ENCODE results near the genes LAMP2, CT47A3 and SH2D1A.

- PRO-cap, result bidirectional peak, plus-strand start at chrX:120309775, minus-strand start at chrX:120309543
These were observed 1.9 kb downstream of the TMEM255A start for GRCh38 chrX:120309319-120309880.

DNA sequence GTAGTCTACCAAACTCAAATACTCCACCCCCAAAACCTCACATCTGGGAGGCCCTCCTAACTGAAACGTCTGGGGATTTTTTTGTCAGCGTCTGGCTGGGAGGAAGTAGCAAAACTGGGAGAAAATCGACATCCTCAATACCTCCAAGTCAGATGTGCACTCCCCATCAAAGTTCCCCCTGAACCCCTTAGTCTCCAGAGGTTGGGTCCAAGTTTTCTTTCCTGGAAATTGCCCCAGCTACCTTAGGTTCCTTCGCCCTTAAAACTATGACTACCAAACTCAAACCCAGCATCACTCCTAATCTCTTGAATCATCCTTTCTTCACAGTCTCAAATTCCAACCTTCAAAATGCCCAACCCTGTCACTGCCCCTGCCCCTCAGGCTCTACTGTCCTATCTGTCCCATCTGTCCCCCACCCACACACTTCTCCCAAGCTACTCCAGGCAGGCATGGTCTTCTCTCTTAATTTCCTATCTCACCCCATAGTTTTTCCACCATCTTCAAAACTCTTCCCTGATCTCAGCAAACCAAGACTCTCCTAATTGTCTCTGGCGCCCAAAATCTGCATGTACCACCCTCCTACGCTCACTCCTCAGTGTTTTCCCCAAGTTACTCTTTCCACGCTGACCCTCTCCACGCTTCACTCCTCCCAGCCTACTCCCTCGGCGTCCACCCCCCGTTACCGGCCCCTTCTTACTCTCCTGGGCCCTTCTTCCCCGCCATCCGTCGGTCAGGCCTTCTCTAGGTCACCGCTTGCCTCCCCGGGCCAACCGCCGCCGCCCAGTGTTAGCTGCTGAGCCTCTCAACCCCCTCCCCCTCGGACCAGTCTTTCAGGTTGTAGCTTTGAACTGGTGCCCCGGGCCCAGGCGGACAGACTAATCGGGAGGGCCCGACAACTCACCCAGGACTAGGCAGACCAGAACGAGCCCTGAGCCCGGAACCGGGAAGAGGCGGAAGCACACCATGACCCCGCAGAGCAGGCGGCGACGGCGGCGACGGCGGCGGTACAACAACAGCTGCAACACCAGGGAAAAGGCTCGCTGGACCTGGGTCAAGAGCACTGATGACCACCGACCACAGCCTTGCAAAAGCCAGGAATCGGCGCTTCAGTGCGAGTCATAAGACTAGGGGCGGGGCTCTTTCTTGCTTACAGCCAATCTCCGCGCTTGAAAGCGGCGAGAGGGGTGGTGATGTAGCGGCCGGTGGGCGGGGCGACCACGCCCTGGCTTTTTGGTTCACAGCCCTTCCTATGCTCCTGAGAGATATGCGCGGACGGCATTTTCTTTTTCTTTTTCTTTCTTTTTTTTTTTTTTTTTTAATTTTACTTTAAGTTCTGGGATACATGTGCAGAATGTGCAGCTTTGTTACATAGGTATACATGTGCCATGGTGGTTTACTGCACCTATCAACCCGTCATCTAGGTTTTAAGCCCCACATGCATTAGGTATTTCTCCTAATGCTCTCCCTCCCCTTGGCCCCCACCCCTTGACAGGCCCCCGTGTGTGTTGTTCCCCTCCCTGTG, at the start of gene LAMP2:
Gene LAMP2, minus strand, starts transcription at position 1,092 of the 1,522 bp plus-strand sequence.
- PRO-cap, result bidirectional peak, plus-strand start at position 846 of the sequence, minus-strand start at position 785 of the sequence; bidirectional peak, plus-strand start at position 1,250 of the sequence, minus-strand start at position 1,092 of the sequence

DNA sequence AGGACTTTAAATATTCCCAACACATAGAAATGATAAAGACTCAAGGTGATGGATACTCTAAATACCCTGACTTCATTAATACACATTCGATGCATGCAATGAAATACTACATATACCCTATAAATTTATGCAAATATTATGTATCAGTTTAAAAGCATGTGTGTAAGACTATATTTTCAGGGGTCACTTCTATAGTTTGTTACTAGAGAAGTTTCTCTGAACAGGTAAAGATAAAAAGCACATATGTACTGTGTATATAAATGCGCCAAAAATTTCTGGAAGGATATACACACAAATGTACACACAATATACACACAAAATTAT, 14.7 kb upstream of the MCTS1 start:
- PRO-cap, result no peak

- PRO-cap, result no peak
These were observed at the start of gene CT47A3 for GRCh38 chrX:120975893-120976240. CT47A3 (minus strand) TSS chrX:120976068.

GRCh38 chrX:121377089-121377289, 329.6 kb downstream of the GLUD2 start:
- PRO-cap, result no peak

DNA sequence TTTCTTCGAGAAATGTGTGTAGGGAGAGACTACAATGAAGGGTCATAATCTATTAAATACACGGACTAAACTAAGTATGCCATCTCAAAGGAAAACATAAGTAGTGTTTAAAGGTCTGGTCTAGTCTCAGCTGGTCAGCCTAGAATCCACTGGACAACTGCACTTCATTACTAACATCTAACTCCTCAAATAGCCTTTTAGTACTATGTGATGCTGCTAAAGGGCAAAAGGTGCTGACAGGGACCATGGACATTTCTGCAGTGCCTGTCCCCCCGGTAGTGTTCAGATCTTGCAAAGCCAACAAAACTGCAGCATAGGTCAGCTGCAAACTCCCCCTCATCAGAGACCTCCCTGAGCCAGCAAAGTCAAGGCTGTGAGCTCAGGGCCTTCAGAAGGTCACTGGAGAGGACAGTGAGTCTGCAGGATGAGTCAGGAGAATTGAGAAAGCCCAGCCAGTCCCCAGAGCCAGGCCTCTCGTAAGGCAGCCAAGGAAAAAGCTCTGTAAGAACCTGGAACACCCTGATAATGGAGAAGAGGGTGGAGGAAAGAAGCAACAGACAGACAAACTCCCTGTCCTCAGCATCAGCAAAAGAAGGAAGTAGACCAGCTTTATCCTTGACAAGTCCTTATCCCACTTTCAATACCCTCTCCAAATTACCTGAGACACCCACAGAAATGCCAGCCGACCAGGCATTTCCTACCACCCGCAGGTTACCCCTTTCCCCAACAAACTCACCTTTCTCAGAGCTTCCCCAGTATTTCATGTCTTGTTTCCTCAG, 32.9 kb downstream of the GRIA3 start:
- PRO-cap, result no peak

GRCh38 chrX:123622628-123622981, 110.2 kb downstream of the THOC2 start:
- PRO-cap, result no peak

DNA sequence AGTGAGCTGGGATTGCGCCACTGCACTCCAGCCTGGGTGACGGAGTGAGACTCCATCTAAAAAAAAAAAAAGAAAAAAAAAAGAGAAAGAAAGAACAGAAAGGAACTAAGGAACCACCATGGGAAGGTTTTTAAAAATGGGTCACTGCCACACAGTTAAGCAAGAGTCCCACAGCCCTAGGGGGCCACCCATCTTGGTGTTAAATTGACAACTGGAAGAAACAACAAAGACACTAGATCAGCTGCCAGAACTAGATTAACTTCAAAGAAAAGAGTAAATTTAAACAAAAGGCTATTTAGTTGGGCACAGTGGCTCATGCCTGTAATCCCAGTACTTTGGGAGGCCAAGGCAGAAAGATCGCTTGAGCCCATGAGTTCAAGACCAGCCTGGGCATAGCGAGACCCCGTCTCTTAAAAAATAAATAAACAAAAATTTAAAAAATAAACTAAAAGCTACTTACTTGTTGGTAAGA, 38.3 kb downstream of the THOC2 start:
- PRO-cap, result no peak

DNA sequence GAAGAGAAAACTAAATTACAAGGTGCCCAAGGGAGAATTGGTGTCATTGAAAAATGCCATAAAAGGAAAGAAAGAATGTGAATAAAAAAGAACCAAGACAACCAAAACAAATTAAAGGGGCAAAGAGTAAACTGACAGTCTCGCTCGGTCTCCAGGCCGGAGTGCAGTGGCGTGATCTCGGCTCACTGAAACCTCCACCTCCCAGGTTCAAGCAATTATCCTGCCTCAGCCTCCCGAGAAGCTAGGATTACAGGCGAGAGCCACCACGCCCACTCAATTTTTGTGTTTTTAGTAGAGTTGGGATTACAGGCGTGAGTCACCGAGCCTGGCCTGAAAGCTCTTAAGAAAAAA, 55.2 kb upstream of the THOC2 start:
- PRO-cap, result no peak

DNA sequence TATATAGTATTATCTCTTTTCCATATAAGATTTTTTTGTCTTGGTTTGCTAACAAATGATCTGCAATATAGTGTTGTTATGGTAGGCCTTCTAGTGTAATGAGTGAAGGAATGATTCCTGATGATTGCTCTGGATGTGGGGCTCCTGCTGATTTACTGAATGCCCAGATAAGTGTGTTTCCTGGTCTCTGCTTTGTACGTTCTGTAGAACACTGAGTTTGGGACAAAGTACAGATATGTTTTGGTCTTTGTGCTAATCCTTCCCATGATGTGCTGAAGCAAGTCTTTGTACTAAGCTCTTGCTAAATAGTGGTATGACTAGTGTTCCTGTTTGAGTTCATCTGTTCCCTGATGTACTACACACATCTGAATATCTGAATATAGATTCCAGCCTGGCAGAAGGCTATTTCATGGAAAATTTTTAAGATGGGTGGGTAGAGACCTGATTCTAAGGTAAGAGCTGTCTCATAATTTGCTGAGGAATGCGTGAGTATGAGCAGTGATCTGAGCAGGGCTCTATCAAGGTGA, 36.9 kb upstream of the XIAP start:
- PRO-cap, result no peak

- PRO-cap, result bidirectional peak, plus-strand start at chrX:123962081, minus-strand start at chrX:123961959
These were observed 429 bp downstream of the STAG2 start for GRCh38 chrX:123962009-123962261.

- PRO-cap, result no peak
These were observed 83.6 kb downstream of the STAG2 start for GRCh38 chrX:124044928-124045723.

DNA sequence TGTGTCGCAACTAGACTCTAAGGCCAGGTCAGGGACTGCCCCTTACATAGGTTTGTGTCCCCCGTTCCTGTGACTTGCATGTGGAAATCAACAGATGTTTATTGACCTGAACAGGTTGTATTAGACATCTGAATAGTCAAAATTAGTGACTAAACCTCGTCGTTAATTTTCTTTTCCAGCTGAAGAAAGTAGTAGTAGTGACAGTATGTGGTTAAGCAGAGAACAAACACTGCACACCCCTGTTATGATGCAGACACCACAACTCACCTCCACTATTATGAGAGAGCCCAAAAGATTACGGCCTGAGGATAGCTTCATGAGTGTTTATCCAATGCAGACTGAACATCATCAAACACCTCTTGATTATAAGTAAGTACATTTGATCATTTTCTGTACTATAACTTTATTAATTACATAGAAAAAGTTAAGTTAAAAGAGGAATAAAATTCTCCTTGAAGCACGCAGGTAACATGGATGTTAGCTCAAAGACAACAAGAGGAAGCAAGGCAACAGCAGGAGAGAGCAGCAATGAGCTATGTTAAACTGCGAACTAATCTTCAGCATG, 129.0 kb downstream of the STAG2 start:
- PRO-cap, result no peak

DNA sequence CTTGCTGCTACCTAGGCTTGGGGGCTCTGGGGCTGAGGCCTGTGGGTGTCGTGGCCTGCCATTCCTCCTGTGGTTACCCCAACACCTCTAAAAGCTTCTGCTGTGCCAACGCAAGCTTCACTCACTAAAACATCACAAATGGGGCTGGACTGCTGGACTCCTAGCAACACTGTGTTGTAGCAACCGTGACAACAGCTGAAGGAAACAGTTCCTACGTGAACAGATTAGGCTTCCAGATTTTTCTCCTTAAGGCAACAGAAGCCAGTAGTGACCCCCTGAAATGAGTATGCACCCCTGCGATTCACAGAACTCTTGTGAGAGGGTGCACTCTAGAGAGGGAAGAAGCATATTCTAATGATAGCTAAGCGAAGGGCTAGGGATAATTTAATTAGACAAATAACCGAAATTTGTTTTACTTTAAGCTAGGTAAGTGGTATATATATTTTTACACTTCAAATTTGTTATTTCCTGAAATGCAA, 138.2 kb upstream of the TEX13D start:
- PRO-cap, result no peak

DNA sequence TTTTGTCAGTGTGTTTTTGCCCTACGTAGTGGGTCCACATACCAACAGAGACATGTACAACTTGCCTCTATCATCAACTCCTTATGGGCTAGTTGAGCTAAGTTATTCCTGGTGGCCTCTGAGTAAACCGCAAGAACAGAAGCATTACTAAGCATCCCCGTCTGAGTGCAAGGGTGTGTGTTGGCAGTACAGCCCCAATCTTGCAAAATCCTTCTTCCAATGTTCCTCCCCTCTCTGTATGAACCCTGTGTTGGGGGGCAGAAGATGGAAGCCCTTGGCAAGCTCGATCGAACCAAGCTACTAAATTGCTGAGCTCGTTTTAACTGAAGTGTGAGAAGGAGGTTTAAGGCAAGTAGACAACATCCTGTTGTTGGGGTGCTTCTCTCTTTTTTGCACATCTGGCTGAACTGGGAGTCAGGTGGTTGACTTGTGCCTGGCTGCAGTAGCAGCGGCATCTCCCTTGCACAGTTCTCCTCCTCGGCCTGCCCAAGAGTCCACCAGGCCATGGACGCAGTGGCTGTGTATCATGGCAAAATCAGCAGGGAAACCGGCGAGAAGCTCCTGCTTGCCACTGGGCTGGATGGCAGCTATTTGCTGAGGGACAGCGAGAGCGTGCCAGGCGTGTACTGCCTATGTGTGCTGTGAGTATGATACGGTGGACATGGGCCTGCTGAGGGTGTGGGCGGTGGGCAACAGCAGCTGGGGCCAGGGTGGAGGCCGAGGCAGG, at the start of gene SH2D1A:
Gene SH2D1A, plus strand, starts transcription at position 425 of the 727 bp plus-strand sequence.
- PRO-cap, result no peak

DNA sequence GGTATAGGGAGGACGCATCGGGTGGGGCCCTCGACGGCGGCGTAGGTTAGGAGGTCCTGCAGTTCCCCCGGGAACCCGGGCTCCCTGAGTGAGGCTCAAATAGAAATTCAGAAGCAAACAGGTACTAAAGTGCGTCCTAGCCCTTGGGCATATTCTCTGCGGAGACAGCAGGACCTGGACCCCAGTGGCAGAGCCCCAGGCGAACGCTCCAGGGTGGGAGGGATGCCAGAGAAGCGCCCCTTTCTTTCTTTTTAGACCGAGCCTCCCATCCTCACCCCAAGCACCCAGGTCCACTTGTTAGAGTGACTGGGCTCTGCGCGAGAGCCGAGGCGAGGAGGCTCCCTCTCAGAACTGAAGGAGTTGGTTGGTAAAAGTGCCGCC, 116.6 kb upstream of the TEX13C start:
- PRO-cap, result no peak

DNA sequence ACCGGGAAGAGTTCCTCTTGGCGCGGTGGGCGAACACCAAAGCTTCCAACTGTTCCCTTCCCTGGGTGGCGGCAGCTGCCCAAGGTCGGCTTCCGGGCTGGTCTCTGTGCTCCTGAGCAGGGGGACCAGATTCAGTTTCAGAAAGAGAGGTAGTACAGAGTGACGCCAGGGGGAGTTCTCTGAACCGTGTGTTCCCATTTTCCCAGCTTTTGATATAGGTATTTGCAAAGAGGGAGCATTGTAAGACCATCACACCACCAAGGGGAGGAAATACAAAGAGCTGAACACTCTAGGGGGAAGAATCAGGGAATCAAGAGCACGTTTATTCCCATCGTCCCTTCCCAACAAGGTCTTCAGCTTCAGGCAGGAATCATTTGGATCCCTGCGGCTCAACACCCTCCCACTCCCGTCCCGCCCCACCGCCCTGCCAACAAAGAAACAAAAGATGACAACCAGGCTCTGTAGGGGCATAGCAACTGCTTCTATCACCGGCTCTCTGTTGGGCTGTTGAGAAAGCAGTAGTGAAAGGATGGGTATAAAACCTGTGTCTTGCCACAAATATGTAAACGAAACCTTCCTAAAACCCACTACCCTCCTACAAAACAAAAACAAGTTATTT, 113.5 kb upstream of the TEX13C start:
- PRO-cap, result no peak

- PRO-cap, result no peak
These were observed 74.4 kb downstream of the TEX13C start for GRCh38 chrX:125394023-125394428.

DNA sequence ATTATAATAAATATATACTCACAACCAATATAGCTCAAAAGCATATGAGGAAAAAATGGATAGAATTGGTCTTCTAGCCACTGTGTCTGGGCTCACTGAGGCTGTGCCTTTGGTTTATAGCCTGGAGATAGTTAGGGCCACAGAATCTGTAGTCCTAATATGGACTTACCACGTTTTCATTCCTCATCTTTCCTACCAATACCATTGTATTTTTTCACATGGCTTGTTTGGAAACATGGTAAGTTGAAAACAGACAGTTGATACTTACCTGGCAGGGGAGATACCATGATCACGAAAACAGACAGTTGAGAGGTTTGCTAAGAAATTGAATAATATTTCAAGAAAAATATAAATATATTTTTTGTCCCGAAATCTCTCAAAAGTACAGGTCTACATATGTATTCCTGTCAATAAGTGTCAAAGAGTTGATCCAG, 70.3 kb upstream of the ACTRT1 start:
- PRO-cap, result unidirectional peak, plus-strand start at position 260 of the sequence

DNA sequence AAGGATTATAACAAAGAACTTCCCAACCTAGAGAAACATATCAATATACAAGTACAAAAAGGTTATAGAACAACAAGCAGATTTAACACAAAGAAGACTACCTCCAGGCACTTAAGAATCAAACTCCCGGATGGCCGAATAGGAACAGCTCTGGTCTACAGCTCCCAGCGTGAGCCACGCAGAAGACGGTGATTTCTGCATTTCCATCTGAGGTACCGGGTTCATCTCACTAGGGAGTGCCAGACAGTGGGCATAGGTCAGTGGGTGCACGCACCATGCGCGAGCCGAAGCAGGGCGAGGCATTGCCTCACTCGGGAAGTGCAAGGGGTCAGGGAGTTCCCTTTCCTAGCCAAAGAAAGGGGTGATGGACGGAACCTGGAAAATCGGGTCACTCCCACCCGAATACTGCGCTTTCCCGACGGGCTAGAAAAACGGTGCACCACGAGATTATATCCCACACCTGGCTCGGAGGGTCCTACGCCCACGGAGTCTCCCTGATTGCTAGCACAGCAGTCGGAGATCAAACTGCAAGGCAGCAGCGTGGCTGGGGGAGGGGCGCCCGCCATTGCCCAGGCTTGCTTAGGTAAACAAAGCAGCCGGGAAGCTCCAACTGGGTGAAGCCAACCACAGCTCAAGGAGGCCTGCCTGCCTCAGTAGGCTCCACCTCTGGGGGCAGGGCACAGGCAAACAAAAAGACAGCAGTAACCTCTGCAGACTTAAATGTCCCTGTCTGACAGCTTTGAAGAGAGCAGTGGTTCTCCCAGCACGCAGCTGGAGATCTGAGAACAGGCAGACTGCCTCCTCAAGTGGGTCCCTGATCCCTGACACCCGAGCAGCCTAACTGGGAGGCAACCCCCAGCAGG, 186.1 kb downstream of the SMARCA1 start:
- PRO-cap, result no peak

All from Calu3 (cell line).